NCI-H460 (cell line): ENCODE measurements around the genes ZFC3H1, THAP2, ATXN7L3B and BBS10.

DNA sequence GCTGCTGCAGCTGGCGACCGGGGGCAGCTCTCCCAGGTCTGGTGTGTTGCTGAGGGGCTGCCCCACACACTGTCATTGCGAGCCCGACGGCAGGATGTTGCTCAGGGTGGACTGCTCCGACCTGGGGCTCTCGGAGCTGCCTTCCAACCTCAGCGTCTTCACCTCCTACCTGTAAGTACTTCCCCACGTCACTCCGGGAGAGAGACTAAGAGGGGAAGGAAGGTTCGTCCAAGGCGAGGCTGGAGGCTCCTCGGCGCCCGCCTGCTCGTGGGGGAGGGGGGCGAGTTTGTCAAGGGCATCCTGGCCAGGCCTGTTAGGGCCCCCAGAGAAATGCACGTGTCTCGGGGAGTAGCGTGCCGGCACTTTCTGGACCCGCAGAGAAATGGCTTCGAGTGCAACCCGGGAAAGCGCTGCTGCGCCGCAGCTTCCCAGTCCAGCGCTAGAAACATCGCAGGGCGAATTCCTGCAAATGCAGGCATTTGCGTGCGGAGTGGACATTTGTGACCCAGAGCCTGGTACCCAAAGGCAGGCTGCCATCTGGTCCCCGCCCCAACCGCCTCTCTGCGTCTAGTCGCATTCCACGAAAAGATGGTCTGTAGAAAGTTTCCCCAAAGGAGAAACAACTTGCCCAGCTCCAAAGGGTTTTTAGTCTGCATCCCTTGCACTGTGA is 659 bp downstream of the LGR5 start:
RAMPAGE:
- cytosol, long total RNA = no peak
- long total RNA = no peak
- nucleus, long total RNA = no peak

DNA sequence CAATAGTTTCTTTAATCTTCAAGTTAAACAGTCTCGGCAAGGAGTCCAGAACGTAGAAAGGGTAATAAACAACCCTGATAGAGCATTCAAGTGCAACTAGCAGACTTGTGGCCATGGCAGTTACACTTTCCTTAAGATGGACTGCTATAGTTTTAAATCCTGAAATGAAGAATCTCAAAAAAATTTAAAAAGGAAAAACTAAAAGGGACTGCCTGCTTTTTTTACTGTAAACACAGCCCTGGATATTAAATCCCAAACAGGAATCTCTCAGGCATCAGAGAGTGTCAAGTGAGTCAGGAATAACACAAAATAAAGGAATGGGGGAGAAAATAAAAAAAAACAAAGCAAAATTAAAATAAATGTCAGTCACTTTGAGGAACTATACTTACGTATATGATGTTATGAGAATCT is 53.9 kb downstream of the ZFC3H1 start:
RAMPAGE:
- cytosol, long total RNA = no peak
- long total RNA = no peak
- nucleus, long total RNA = no peak

DNA sequence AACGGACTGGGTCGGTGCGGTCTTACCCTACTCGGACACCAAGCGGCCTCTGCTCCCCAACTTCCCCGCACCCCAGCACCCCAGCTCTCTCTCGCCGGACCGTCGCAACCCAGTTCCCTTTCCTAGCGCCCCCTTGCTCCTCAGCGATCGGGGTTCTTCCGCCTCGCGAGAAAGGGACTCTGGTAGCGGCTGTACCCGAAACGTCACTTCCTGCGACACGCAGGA is at the start of gene ZFC3H1:
TSS of gene ZFC3H1 (minus strand) at position 157 of the 225 bp plus-strand sequence.
RAMPAGE:
- cytosol, long total RNA = no peak
- long total RNA = no peak
- nucleus, long total RNA = start-site peak on the minus strand centred at position 122 of the sequence, 66 bp wide, 46 and 34 reads in 2 replicates

GRCh38 chr12:71663917-71664764 is at the start of gene THAP2:
Gene THAP2, plus strand, starts transcription at chr12:71664301.
RAMPAGE:
- cytosol, long total RNA = start-site peak on the plus strand at chr12:71663983-71664068, 21 and 55 reads in 2 replicates; start-site peak on the plus strand at chr12:71664232-71664444, 224 and 338 reads in 2 replicates
- long total RNA = no peak
- nucleus, long total RNA = start-site peak on the plus strand at chr12:71664234-71664437, 391 and 97 reads in 2 replicates

DNA sequence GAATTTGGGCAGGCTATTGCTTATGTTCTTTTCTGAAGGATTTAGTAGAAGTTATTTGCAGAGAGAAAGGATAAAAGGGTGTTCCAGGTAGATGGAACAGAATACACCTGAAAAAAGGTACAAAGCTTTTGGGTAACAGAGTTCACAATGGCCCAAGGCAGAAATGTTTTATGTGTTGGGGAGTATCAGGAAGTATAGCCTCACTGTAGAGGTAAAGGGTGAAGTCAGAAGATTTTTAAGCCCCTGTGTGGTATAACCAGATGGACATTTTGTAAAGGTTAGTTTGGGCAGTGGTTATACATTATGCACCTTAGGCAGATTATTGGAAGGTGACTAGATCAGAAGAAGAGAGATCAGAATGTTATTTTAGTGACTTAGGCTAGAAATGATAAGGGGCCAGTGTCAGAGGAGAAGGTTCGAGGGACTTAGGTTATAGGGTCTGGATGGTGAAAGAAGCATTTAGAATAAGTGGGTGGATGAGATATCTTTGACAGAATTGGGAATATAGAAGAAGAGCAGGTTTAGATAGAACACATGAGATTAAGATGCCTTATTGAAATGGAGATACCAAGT is 5.5 kb downstream of the TBC1D15 start:
RAMPAGE:
- cytosol, long total RNA = no peak
- long total RNA = no peak
- nucleus, long total RNA = no peak

DNA sequence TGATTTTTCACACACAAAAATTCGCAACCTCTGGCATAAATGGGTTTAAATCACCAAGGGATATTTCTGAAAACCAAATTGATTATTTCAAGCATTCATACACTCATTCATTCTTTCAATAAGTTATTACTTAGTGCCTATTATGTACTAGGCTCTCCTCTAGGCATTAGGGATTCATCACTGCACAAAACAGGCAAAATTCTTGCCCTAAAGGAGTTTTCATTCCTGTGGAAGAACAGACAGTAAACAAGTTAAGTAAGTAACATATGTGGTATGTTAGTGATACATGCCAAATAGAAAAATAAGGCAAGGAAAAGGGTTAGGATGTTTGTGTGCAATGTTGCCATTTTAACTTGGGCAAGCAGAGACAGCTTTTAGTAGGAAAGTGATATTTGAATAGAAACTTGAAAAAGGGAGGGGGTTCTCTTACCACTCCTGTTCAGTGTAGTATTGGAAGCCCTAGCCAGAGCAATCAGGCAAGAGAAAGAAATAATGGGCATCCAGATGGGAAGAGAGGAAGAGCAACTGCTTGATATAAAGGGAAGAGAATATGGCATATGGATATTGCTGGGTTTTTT is 38.1 kb upstream of the TPH2 start:
RAMPAGE:
- cytosol, long total RNA = no peak
- long total RNA = no peak
- nucleus, long total RNA = no peak

DNA sequence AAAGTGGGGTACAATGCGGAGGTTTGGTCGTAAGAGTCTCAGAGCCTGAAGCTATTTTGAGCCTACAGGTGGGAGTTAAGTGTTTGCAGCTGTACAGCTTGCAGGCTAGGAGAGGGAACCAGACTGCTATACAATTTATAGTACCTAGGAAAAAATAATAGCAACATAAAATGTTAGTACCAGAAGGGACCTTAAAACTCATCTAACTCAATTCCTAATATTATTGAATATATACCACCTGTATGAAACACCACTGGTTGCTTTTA is 137.6 kb downstream of the TPH2 start:
RAMPAGE:
- cytosol, long total RNA = no peak
- long total RNA = no peak
- nucleus, long total RNA = no peak

DNA sequence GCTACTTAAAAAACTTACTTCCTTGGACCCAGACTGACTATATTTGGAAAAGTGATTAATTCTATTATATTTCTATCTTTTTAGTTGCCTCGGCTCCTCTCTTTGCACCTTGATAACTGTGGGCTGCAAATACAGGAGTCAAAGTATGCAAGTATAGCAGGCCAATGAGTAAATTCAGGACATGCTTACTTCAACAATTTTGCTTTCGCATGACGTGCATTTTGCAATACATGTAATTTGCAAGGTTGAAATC is 1069.3 kb downstream of the TRHDE start:
RAMPAGE:
- cytosol, long total RNA = no peak
- long total RNA = no peak
- nucleus, long total RNA = no peak

DNA sequence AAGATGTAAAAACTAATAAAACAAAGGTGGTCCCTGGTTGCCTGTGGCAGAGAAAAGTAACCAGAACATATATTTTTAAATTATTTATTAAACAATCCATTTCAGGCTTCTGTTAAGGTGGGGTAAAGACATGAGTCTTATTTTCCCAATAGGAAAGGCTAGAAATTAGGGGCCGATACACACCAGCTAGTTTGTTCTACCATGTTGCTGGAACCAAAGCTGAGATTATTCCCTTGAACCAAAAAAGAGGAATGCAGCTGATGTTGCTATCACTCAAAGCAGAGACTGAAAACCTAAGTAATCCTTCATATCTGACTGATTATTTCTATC is 812.6 kb upstream of the ATXN7L3B start:
RAMPAGE:
- cytosol, long total RNA = no peak
- long total RNA = no peak
- nucleus, long total RNA = no peak

GRCh38 chr12:74537597-74538537 is at the start of gene ATXN7L3B:
Gene ATXN7L3B, plus strand, starts transcription at chr12:74537835.
RAMPAGE:
- cytosol, long total RNA = start-site peak on the minus strand at chr12:74537709-74537784, 16 and 7 reads in 2 replicates; start-site peak on the plus strand at chr12:74537807-74537836, 147 and 56 reads in 2 replicates
- long total RNA = start-site peak on the plus strand at chr12:74537816-74537844, 109 and 80 reads in 2 replicates
- nucleus, long total RNA = no peak

RAMPAGE:
- cytosol, long total RNA = no peak
- long total RNA = no peak
- nucleus, long total RNA = no peak
These were observed 2.6 kb downstream of the ATXN7L3B start for GRCh38 chr12:74540012-74540795.

RAMPAGE:
- cytosol, long total RNA = no peak
- long total RNA = no peak
- nucleus, long total RNA = no peak
These were observed 309.6 kb downstream of the ATXN7L3B start for GRCh38 chr12:74847181-74847644.

DNA sequence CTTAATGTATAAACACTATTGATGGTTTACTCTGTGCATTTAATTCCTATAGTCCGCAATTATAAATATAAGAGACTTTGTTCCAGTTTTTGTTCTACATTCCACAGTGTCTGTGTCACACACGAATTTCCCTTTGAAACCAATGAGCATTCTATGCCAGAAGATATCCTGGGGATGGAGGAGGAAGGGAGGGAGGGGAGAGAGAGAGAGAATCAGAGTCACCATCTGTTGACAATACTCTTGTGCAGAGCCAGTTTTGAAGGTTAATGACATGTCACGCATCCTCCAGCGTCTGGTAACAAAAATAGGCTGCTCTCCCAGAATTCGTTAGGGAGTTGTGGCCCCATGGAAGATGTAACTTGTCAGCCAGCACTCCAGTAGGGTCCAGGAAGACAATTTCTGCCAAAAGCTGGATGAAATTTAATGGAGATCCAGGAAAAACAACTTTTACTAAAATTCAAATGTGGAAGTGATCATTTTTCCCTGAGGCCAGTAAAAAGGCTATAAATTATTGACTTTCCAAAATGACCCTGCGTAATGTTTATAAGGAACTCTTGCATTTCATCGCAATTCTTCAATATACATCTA is 213.6 kb upstream of the KRR1 start:
RAMPAGE:
- cytosol, long total RNA = no peak
- long total RNA = no peak
- nucleus, long total RNA = no peak

GRCh38 chr12:75944044-75945199 is 140.1 kb downstream of the NAP1L1 start:
RAMPAGE:
- cytosol, long total RNA = no peak
- long total RNA = no peak
- nucleus, long total RNA = no peak

DNA sequence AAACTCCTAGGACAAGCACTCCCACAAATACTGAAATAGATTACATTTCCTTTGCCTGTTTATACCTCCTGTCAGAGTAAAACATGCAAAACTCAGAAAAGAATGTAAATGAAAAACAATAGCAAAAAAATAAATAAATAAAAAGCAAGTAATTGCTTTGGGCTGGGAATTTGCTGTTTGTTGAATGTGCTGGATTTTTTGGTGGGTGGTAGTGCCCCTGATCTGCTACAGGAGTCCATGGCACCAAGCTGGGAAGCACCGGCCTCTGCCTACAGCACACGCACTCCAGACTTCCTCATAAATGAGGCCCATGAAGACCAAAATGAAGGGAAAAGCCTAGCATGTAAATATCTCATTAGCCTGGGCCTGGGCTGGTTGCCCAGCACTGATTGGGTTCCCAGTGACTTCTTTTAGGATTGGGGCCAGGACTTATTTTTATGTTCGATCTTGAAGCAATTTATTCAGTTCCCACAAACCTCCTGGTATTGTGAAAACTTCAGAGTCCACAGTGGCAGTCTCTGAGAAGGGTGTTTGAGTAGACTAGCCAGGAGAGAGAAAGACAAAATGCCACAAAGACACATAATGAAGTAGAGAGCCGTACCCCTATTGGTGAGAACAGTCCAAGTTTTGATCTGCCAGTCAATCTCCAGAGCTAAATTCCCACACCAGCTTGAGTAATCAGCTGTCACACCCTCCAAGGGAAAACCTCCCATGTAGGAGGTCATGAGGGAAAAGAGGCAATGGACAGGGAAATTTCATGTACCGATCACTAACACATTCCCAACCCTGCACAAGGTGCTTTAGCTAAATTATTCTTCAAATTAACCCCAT is 131.2 kb downstream of the NAP1L1 start:
RAMPAGE:
- cytosol, long total RNA = no peak
- long total RNA = no peak
- nucleus, long total RNA = no peak

DNA sequence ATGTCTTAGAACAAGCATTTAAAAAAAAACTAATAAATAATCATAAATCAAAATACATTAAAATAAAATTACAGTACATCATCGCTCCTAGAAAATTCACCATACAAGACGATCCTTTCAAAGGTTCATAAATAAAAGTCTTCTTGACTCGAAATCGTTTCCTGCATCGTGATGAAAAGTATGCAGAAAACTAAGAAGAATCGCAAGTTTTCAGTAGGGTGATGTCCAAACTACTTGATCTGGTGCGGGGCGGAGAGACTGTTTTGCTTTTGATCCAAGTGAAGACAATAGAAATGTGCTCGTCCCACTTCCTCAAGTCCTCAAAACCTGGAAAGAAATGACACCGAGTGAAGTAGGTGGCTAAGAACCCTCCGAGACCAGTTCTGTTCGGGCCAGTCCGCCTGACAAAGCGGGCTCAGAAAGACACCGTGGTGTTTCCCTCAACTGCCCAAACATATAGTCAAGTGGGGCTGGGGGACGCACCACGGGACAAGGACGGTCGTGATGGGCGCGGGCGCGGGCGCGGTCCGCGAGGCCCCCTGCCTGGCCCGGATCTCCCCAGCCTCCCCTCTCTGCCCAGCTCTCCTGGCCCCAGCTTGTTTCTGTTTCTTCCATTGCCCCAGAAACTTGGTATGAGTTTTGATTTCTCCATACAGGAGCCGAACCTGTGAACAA is 54.6 kb downstream of the NAP1L1 start:
RAMPAGE:
- cytosol, long total RNA = no peak
- long total RNA = no peak
- nucleus, long total RNA = no peak

DNA sequence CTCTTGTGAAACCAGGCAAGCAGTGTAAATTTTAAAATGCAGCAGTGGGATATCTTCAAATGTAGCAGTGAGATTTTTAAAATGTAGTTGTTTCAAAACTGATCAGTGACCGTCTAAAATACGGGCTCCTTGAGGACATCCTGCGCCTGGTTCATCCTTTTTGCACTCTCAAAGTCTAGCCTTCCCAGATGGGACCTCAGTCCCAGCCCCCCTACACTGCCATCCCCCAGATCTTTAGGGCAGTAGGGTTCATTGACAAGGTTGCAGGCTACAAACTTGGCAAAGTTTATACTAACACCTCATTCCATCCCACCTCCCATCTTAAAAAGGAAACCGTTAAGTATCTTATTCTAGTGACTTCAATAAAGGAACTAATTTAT is 1.6 kb downstream of the NAP1L1 start:
RAMPAGE:
- cytosol, long total RNA = no peak
- long total RNA = no peak
- nucleus, long total RNA = no peak

GRCh38 chr12:76347992-76348694 is at the start of gene BBS10:
Gene BBS10, minus strand, starts transcription at chr12:76348415.
RAMPAGE:
- cytosol, long total RNA = start-site peak on the minus strand at chr12:76348353-76348442, 109 and 154 reads in 2 replicates
- long total RNA = start-site peak on the minus strand at chr12:76348362-76348427, 49 and 204 reads in 2 replicates
- nucleus, long total RNA = no peak

RAMPAGE:
- cytosol, long total RNA = no peak
- long total RNA = no peak
- nucleus, long total RNA = no peak
These were observed 20.8 kb upstream of the BBS10 start for GRCh38 chr12:76368891-76369492.

GRCh38 chr12:76467016-76467490 is 92.5 kb downstream of the OSBPL8 start:
RAMPAGE:
- cytosol, long total RNA = no peak
- long total RNA = no peak
- nucleus, long total RNA = no peak